RPMI7951 (cell line): Measurements from ENCODE around the genes EIF2AK3 and TRIM43.

DNA sequence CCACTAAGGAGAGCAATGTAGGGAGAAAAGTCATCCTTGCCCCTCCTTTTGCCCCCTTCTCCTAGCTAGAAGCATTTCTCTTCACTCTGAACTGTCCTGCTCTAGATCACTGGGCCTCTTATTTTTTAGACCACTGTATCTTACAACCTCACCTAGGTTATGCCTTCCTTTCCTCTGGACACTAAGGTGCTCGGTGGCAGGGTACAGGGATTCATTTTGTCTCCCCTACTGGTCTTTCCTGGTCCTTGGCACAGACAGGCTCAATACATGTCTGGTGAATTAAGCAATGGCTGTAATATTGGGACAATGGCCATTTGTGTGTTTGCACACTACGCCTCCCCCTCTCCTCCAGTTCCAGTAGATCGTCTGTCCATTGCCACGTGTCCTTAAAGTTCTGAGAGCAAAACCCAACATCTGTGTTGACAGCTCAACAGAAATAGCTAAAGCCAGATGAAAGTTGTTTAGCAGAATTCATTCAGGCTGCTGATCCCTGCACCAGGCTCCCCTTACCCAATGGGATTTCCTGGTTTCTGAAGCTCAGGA is 8.9 kb upstream of the FABP1 start:
- RAMPAGE, long total RNA, result no peak

GRCh38 chr2:88590654-88591281 is 36.5 kb downstream of the EIF2AK3 start:
- RAMPAGE, long total RNA, result no peak

DNA sequence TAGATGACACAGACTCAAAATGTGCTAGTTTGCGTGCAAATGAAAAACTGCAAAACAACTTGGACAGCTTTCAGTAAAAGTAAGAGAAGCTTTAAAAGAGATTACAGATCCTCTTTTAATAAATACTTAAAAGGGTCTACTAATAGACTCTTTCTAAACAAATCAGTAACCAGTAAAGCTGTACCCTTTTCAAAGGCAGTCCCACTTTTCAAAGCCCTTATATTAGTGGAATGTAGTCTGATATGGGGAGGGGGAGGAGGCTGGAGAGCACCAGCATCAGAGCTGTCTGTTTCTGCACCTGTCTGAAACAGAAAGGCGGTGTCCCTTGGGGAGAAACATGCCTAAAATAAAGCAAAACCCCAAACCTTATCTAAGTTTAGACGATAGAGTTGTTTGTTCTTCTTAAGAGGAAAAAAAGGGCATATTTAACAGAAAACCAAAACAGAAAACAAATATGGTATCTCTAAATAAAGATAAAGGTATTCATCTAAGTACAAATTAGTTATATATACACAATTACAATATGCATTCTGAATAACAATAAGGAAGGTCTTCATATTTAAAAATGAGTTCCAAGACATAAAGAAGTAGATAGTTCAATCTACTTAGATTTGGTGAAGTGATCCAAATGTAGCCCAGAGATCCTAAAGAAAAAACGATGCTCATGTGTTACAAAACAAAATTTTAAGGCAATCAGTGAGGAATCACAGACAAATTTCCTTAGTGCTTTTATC is 20.5 kb downstream of the EIF2AK3 start:
- RAMPAGE, long total RNA, result no peak

- RAMPAGE, long total RNA, result no peak
Measured at GRCh38 chr2:88608300-88608907, 18.9 kb downstream of the EIF2AK3 start.

GRCh38 chr2:88626211-88626676 is 1.0 kb downstream of the EIF2AK3 start:
- RAMPAGE, long total RNA, result no peak

DNA sequence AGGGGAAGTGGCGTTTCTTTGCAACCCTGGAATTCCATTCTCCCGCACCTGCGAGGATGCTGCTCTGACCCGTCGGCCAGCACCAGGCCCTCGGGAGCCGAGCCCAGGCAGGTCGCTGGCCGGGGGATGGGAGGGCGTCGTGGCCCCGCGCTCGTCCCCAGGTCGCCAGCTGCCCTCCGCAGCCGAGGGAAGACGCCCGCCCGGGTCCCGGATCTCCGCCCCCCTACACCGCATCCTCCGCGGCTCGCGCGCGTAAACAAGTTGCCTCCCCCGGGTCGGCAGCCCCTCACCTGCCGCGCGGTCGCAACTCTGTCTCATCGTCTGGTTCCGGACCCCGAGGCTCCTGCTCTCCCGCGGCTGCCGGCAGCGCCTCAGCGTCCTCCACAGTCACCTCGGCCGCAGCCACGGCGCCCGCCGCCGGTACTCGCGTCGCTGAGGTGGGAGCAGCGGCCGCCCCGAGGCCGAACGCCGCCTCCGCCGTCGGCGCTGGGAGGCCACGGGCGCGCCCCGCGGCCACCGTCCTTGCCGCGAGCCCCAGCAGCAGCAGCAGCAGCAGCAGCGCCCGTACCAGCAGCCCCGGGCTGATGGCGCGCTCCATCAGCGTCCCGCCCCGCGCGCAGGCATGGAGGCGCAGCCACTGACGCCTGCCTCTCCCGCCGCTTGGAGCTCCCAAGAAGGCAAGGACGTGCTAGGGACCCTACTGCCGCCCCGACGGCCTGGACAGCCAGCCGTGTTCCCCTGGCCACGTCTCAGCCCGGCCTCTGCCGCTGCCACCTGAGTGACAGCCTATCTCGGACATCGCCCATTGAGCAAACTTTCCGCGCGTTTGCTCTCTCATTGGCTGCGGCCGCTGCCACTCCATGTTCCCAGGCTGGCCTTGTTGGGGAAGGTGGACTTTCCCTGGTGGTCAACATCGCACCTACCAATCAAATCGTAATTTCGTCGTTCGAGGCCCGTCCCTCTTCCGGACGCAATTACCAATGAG is at the start of gene EIF2AK3:
TSS of gene EIF2AK3 (minus strand) at position 788 of the 985 bp plus-strand sequence.
- RAMPAGE, long total RNA, result no peak

DNA sequence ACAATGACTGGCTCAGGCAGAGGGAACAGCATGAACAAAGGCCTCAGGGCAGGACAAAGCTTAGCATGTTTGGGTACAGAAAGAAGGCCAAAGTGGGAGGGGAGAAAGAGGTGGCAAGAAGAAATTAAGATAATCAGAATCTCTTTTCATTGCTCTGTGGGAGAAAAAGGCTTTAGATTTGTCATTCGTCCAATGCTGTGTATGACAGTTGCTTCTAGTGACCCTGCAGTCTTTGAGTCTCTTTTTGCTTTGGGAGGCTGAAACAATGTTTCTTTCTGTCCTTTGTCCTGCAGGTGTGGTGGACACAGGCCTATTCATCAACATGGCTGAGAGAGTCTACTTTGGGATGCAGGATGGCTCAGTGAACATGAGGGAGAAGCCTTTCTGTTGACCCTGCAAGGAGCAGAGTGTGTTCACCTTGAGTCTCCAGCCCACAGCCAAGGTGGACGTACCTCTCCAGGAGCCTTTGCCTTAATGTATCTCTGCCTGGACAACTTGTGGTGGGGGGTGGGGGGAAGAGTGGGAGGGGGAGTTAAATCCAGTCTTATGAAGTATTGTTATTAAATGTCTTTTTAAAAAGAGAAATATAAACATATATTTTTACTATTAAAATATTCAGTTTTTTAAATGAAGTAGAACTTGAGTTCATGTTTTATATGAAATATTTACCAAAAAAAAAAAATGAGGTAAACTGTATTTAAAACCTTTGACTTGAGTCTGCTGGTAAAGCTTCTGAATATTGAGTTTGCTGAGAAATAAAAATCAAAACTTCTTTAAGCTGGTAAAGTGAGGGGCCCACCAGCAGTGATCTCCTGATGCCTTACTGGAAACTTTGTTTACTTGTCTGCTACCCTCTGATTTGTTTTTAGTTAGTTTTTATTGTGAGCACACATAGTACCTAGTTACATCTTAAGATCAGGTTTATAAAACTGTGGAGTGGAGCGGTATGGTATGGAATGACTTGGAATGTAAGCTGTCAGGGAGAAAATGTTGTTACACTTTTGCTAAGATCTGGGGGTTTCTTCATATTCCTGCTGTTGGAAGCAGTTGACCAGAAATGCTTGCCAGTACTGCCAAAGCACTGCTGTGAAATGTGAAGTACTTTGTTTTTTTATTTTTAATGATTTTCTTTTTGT is 58.6 kb downstream of the RPIA start:
- RAMPAGE, long total RNA, result no peak

DNA sequence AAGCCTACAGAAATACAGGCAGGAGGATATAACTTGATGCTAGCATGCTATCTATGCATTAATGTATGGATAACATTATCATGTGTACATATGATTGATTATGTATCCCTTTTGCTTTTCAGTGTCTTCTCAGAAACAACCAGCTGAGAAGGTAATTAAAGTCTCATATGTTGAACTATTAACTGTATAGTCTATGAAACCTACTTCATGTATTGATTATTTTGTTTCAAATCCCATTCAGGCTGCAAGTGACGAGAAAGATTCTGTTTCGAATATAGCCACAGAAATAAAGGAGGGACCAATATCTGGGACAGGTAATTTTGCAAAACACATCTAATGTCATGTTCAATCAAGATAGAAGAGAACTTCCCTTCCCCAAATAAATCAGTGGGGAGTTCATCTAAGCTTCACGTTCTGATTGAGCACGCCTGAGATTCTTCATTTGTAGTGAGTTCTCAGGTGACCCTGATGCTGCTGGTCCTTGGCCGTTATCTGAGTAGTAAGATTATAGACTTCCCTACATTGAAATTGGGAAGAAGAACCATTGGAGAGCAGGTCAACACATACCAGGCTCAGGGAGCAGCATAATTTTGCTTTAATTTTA is 91.2 kb downstream of the RPIA start:
- RAMPAGE, long total RNA, result no peak

DNA sequence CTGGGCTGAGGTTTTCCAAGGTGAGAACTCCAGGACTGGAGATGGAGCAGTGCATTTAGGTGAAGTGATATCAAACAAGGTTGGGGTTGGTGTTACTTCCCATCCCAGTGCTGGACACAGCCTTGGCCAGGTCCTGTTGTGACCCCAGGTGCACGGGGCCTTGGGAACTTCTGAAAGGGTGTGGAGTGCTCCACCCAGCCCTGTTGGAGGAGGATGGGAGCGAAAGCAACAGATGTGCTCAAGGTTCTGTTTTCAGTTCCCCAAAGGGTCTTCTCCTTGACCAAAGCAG is 154.2 kb downstream of the RPIA start:
- RAMPAGE, long total RNA, result no peak

DNA sequence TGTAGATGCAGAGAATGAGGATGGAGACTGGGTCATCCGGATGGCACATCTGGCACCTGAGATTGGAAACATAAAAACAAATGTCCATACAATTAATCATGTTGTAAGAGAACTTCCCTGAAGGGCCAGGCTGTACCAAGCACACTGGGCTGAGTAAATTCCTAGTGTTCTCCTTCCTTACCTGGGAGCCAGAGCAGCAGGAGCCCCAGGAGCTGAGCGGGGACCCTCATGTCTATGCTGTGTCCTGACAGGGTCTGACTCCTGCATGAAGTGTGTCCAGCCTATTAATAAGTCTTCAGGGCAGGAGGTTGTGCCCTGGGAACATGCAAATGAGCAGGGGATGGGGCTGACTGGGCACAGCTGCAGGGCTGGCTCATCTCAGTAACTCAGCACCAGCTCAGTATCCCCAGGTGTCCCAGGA is 301.2 kb downstream of the RPIA start:
- RAMPAGE, long total RNA, result no peak

DNA sequence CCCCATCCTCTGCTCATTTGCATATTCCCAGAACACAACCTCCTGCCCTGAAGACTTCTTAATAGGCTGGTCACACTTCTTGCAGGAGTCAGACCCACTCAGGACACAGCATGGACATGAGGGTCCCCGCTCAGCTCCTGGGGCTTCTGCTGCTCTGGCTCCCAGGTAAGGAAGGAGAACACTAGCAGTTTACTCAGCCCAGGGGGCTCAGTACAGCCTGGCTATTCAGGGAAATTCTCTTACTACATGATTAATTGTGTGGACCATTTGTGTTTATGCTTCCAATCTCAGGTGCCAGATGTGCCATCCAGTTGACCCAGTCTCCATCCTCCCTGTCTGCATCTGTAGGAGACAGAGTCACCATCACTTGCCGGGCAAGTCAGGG is 1462.5 kb downstream of the RPIA start:
- RAMPAGE, long total RNA, result no peak

- RAMPAGE, long total RNA, result start-site peak on the minus strand at chr2:91659970-91659991, 152 and 85 reads in 2 replicates
Measured at GRCh38 chr2:91659615-91660429, 2927.3 kb upstream of the AQP7B start.

GRCh38 chr2:91766222-91766805 is 2820.8 kb upstream of the AQP7B start:
- RAMPAGE, long total RNA, result no peak

GRCh38 chr2:95043231-95043745 is 17.8 kb downstream of the MAL start:
- RAMPAGE, long total RNA, result no peak

- RAMPAGE, long total RNA, result no peak
Measured at GRCh38 chr2:95053064-95053993, 27.8 kb downstream of the MAL start.

DNA sequence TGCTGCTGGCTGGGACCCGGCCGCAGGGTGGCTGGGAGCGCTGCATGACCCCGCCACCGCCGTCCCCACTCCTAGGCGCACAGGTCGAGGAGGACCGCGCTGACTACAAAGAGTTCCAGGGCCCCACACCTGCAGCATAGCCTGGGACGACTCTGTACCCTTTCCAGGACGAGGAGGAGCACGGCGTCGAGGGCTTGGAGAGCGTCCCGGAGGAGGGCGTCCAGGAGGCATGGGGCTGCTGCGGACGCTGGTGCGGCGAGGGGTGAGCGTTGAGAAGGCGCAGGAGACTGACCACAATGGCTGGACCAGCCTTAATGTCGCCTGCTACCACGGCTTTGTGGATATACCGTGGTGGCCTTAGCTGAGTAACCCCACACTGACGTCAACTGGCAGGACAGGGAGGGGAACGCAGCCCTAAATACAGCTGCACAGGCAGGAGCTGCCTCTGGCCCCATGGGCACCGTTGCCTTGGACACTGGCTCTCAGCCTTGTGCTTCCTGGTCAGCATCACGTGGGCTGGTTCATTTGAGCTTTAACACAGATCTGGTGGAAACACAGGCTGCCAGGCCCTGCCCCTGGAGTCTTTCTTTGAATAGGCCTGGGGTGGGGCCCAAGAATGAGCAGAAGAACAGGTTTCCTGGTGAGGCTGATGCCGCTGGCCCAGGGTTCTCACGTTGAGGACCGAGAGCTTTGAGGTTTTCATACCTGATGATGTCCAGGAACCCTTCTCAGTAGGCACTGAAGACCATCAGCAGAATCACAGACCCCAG is 41.0 kb upstream of the TRIM43B start:
- RAMPAGE, long total RNA, result no peak

DNA sequence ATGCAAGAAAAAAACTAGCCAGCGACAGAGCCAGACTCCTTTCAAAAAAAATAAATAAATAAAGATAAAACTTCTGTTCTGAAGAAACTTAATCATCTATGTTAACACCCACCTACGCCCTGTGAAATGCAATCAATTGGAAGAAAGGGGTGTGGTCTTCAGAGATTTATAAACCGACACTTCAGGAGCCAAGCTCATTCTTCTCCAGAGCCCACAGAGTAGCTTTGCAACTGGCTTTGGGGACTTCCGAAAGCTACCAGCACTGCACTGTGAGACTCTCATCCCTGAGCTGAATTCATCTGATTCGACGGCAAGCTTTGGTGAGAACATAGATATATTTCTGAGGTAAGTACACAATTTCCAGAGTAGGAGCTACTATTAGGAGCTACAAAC is at the start of gene TRIM43:
TSS of gene TRIM43 (plus strand) at position 197 of the 393 bp plus-strand sequence.
- RAMPAGE, long total RNA, result no peak

DNA sequence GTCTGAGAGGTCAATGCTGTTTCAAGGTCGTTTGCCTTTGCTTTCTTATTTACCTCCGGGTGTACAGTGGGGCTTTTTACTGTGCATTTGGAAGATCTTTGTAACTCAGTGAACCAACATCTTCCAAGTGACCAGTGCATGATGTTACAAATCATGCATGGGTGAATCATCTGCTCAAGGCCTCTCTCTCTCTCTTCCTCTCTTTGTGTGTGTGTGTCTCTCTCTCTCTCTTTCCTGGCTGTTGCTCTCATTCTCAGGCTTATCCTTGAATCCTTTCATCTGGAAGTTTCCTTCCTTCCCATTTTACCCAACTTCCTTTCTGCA is 96.0 kb downstream of the TRIM43 start:
- RAMPAGE, long total RNA, result no peak

DNA sequence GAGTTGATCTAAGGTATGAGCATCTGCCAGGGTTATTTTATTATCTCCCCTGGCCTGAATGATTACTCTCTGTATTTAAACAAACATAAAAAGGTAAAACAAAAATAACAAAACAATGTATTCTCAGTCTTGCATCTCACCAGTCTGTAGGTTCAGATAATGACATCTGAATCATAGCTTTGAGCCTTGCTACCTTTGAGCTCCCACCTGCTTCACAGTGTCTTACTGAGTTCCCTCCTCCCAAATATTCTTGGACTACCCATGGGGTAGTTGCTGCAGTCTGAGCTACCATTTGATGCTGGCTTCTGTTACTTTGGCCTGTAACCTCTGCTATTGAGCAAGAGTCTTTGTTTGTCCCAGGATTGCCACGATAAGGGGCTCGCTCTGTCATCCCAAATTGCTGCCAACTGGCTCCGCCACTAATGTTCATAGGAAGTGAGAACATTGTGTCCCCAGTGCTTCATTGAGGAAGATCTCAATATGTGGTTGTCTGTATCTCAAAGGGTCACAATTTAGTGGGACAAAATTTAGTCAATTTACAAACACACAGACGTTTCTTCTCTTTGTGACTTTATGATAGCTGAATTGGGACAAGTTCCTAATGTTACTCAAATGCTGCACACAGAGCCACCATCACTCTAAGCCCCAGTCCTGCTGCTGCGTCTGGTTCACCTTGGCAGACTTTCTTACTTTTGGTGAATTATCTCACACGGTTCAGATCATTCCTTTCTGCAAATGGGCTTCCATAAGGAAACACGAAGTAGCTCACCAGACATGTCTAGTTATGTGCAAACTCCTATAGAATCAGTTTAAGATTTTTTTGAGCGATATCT is 103.9 kb downstream of the TRIM43 start:
- RAMPAGE, long total RNA, result no peak

DNA sequence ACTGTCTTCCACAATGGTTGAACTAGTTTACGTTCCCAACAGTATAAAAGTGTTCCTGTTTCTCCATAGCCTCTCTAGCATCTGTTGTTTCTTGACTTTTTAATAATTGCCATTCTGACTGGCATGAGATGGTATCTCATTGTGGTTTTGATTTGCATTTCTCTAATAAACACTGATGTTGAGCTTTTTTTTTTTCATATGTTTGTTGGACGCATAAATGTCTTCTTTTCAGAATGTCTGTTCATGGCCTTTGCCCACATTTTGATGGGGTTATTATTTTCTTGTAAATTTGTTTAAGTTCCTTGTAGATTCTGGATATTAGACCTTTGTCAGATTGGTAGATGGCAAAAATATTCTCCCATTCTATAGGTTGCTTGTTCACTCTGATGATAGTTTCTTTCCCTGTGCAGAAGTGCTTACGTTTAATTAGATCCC is 173.5 kb downstream of the ANKRD36C start:
- RAMPAGE, long total RNA, result no peak